ENCODE results near the genes SH3BGR and DSCAM.

GRCh38 chr21:39451262-39452442 lies at the start of gene SH3BGR:
Gene SH3BGR, plus strand, starts transcription at chr21:39451970.
- PRO-cap, result no peak
- RAMPAGE, long total RNA, result start-site peak on the plus strand at chr21:39451872-39451944, 50 and 17 reads in 2 replicates

GRCh38 chr21:39660185-39660531 lies 47.4 kb downstream of the B3GALT5 start:
- PRO-cap, result no peak
- RAMPAGE, long total RNA, result no peak

- PRO-cap, result no peak
- RAMPAGE, long total RNA, result no peak
Measured at GRCh38 chr21:40049148-40049703, 182.0 kb downstream of the PCP4 start.

- PRO-cap, result no peak
- RAMPAGE, long total RNA, result no peak
Measured at GRCh38 chr21:40846379-40847314, at the start of gene DSCAM. Gene DSCAM, minus strand, starts transcription at chr21:40847158.

DNA sequence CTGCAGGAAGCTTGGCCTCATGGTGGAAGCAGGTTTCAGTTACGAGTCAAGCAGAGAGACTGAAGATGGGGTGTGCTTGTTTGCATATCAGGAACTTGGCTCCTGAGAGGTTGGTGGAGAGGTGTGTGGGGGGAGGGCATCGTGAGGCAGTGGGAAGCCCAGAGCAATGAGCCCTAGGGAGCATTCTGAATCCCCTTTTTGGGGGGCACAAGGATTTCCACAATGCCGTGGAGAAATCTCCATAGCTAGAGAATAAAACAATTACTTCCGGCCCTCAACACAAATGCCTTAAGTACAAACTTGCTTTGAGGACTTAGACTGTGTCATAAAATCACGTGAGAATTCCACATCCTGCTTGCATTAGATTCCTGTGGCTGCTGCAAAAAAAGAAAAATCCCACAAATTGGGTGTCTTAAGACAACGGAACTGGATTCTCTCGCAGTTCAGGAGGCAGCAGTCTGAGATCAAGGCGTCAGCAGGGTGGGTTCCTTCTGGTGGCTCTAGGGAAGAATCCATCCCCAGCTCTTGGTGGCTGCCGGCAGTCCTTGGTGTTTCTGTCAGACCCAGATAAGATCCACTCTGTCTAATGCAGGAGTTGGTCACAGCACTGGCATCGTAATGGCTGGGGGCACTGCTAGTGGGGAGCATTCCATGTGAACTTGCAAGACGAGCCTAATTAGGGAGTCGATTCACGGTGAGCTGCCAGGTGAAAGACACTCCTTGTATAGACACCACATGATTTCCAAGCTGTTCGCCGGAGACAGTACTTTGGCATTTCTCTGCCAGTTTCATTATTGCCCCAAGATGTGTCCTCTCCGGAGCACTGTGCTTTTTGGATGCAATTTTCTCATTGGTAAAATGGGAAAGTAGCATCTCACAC lies 54.7 kb upstream of the BACE2 start:
- PRO-cap, result no peak
- RAMPAGE, long total RNA, result no peak

- PRO-cap, result no peak
- RAMPAGE, long total RNA, result no peak
Measured at GRCh38 chr21:41166751-41167240, 1.2 kb upstream of the BACE2 start.

GRCh38 chr21:41275105-41275843 lies 41.3 kb upstream of the FAM3B start:
- PRO-cap, result no peak
- RAMPAGE, long total RNA, result no peak

DNA sequence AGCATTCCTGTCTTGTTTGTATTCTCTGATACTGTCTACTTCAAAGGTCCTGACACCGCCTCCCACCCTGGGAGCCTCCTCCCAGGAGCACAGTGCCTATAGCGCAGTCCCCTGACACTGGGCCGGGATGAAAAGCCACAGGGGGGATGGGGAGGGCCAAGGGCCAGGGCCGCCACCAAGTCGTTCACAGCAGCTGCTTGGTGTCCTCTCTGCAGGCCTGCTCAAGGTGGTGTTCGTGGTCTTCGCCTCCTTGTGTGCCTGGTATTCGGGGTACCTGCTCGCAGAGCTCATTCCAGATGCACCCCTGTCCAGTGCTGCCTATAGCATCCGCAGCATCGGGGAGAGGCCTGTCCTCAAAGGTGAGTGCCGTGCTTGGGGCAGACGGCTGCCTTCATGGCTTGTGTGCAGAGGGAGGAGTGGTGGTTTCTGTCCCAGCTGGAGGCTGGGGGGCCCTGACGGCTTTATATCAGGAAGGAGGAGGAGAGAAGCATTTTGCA lies 6.2 kb downstream of the FAM3B start:
- PRO-cap, result no peak
- RAMPAGE, long total RNA, result no peak

DNA sequence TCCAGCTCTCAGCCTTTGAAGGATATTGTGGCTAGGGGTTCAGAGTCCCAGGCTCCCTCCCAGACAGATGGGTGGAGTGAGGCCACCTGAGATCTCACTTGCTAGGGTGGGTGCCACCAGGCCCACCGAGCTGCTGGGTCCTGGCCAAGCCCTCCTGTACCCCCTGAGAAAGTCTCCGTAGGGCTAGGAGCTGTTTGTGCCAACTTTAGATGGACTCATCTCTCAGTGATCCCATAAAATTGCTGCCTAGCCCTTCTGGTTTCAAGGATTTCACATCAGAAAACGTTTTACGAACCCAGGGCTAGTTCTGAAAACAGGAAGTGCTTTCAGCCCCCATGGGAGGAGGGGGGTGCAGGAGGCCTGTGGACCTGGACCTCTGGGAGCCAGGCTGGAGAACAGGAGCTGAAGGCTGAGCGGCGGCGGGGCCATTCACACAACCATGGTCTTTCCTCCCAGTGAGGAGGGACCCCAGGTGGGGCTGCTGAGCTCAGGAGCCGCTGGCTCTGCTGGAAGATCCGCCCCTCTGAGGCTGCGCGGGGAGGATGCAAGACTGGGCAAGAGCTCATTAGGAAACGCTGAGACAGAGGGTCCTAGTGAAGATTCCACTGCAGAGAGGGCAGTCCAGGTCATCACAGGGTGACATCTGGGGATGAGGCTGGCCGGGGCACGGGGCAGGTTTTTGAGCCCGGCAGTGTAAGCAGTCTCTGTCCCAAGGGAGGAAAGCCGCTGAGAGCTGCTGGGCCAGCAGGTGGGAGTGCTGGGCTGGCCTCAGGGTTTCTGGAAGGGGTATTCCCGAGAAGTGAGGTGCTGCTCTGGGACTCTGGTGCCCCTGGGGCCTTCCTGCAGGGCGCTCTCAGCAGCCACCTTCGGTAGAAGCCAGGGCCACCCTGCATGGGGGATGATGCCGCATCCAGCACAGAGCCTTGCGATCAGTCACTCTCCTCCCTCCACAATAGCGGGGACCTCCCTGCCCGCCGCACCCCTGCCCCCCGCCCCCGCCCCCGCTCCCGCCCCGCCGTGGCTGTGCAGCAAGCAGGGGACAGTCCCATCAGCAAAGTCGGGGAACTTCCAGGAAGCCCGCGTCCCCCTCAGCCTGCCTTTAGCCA lies 7.4 kb downstream of the MX2 start:
- PRO-cap, result no peak
- RAMPAGE, long total RNA, result no peak

- PRO-cap, result no peak
- RAMPAGE, long total RNA, result no peak
Measured at GRCh38 chr21:41377670-41378051, 15.8 kb downstream of the MX2 start.

- PRO-cap, result no peak
- RAMPAGE, long total RNA, result no peak
Measured at GRCh38 chr21:41499379-41499807, 8.6 kb downstream of the TMPRSS2 start.

DNA sequence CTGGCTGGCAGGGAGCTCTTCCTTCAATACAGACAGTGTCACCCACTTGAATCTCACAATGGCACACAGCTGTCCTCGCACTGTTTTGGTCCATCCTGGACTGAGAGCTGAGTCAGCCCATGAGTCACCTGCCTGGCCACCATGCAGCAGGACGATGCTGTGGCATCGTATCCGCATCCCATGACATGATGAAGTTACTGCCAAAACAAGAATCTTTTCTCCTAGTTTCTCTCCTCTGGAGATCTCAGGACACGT lies 6.0 kb downstream of the TMPRSS2 start:
- PRO-cap, result no peak
- RAMPAGE, long total RNA, result no peak

GRCh38 chr21:41503928-41504820 lies 3.8 kb downstream of the TMPRSS2 start:
- PRO-cap, result no peak
- RAMPAGE, long total RNA, result no peak

- PRO-cap, result no peak
- RAMPAGE, long total RNA, result no peak
Measured at GRCh38 chr21:41559979-41560730, 52.2 kb upstream of the TMPRSS2 start.

- PRO-cap, result no peak
- RAMPAGE, long total RNA, result no peak
Measured at GRCh38 chr21:41564858-41565369, 57.0 kb upstream of the TMPRSS2 start.

- PRO-cap, result no peak
- RAMPAGE, long total RNA, result no peak
Measured at GRCh38 chr21:41565640-41566138, 57.7 kb upstream of the TMPRSS2 start.

DNA sequence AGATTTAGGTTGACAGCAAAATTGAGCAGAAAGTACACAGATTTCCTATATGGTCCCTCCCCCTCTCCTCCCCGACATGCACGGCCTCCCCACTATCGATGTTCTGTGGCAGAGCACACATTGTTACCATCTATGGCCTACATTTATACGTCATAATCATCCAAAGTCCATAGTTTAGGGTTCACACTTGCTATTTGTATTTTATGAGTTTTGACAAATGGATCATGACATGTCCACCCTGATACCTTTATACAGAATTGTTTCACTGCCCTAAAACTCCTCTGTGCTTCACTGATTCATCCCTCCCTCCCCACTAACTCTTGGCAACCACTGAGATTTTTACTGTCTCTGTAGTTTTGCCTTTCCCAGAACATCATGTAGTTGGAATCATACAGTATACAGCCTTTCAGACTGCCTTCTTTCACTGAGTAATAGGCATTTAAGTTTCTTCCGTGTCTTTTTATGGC lies 66.4 kb upstream of the TMPRSS2 start:
- PRO-cap, result no peak
- RAMPAGE, long total RNA, result no peak

- PRO-cap, result no peak
- RAMPAGE, long total RNA, result no peak
Measured at GRCh38 chr21:41580761-41581627, 73.0 kb upstream of the TMPRSS2 start.

DNA sequence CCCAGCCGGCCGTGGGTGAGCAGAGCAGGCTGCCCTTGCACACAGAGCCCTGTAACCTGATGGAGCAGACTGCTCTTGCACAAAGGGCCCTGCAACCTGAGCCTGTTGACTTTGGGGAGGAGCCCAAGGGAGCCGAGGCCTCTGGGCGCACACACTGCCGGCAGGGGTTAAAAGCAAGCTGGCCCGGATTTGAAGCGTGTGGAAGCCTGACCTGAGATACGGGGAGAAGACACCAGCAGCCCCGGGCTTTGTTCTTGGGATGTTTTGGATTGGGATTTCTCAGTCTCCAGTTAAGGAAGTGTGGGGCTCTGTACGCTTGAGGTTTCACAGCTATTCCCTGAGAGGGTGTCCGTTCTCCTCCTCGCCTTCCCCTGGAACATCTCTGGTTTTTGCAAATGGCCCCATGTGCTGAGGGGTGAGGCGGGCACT lies 97.7 kb upstream of the TMPRSS2 start:
- PRO-cap, result no peak
- RAMPAGE, long total RNA, result no peak

DNA sequence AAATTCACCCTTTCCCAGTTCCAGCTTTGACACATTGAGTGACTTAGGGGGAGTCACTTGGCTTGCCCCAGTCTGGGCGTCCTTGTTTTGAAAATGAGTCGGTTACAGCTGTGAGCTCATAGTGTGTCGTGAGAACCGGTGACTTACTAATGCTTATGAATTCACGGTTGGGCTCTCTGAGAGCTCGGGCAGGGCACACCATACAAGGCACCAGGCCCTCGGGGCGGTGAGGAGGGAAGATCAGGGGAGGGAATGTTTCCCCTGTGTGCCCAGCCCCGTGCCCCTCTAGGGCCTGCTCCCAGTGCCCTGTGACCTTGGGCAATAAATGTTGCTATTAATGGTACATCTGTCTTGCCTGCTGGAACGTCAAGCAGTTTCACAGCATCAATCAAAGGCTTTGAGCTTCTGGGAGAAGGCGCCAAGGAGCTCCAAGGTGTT lies 127.0 kb upstream of the TMPRSS2 start:
- PRO-cap, result no peak
- RAMPAGE, long total RNA, result no peak